Hair follicle dermal papilla cell (primary cell): ENCODE data around the gene CELA2B.

DNA sequence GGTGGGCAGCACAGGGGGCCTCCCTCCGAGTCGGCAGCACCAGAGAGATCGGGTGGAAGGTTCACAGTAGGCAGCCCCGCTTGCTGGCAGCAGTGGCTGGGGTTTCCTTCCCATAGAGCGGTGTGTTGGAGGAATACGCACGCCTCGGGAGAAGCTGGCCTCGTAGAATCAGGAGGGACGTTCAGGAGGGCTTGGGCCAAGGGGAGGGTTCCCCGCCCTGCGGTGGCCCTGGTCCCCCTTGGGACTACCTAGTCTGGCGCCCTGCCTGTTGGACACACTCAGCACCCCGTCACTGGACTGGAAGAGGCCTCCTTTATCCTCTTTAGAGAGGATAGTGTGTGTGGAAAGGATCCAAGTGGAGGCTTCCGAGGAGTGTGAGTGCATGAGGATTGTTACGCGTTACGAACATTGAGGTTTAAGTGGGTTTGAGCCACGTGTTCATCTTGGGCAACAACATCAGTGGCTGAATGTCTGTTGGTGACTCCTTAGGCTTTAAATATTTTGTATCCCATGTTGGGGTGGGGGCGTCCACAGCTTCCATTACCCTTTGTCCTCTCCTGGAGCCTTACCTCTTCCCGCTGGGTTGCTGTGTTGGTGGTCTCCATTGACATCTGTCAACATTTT lies 821 bp downstream of the PDPN start:
- CAGE, long polyA plus RNA = no peak

DNA sequence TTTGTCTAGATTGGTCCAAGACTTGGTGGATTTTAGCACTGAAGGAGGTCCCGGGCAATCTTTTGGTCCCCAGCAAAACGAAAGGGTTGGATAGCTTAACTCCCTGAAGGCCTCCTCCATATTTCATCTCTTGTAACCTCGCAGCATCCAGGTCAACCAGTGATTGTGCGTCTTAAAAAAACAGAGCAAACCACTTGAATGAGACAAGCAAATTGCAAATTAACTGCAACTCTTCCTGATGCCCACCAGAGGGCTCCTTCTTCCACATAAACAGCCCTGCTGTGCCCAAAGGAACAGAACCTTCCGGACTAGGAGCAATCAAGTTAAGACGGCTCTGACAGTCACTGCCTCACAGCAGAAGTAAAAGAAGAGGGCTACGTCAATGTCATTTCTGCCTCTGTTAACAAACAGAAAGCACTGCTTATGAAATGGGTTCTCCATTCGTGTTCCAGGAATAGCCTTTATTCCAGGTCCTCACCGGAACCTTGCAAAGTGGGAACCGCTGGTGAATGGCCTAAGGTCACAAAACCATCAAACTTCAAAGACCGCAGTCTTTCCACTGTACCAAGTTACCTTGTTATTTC lies 34.3 kb upstream of the PRDM2 start:
- CAGE, long polyA plus RNA = no peak

DNA sequence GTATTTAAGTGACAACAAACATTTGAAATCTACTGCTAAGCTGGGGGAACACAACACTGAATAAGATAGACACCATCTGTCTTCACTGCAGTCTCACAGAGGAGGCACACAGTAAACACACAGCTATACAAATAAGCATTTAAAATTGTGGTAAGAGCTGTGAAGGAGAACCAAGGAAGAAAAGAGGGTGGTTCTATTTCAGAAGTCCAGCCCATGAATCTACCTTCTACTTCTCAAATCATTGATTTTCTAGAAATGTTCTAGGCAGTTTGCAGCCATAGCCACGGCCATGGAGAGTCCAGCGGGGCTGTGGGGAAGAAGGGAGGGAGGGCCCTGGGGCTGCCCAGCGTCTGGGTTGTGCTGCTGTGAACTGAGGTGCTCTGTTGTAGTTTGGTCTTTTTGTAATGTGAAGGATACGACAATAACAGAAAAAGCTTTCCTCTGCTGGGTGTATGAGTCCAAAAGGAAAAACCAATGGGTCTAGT lies 28.2 kb downstream of the PRDM2 start:
- CAGE, long polyA plus RNA = no peak

GRCh38 chr1:13730701-13731528 lies 30.9 kb downstream of the PRDM2 start:
- CAGE, long polyA plus RNA = no peak

DNA sequence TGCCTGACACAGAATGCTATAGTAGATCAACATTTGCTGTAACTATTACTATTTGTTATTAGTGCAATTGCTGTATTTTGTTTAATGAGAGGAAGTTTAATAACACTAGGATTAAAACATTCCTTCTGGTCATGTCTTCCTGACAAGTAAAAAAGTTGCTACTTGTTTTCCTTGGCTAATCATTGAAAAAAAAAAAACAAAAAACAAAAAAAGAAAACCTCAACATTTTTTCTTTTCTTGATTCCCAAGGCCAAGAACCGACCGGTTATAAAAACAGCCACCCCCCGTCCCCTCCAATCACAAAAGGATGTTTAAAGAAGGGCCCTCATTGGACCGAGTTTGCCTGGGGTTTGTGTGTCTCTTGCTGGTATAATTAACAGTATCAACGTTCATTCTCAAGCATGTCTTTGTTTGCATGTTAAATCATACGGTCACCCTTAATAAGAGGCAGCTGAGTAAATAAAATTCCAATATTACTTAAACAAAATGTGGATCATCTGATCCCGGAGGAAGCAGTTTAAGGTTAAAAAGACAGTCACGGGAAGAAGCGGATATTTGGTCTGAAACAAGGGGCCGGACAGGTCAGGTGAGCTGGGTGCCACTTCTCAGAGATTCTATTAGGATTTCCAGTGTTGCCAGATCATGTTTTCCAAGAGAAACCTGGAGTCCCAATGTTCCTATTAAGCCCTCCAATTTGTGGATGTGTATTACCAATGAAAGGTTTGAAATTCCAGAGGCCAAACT lies 201.0 kb downstream of the PRDM2 start:
- CAGE, long polyA plus RNA = no peak

GRCh38 chr1:13916254-13916888 lies 216.4 kb downstream of the PRDM2 start:
- CAGE, long polyA plus RNA = no peak

DNA sequence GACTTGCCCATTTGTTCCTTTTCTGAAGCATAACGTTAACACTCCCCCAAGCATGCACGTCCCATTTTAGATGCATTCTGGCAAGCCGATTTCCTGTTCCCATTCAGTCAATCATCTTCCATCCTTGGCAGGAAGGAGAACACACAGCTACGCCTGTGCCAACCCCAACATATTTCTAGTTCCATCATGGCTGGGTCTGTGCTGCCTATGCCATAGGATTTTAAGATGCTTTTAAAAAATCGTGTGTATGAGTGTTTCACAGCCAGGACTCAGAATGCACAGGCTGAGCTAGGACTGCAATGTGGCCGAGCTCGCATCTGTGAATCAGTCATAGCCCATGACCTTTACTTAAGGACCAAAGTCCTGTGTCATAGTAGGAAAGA lies 408.7 kb downstream of the PRDM2 start:
- CAGE, long polyA plus RNA = no peak

GRCh38 chr1:14394680-14395124 lies 203.8 kb upstream of the KAZN start:
- CAGE, long polyA plus RNA = no peak

DNA sequence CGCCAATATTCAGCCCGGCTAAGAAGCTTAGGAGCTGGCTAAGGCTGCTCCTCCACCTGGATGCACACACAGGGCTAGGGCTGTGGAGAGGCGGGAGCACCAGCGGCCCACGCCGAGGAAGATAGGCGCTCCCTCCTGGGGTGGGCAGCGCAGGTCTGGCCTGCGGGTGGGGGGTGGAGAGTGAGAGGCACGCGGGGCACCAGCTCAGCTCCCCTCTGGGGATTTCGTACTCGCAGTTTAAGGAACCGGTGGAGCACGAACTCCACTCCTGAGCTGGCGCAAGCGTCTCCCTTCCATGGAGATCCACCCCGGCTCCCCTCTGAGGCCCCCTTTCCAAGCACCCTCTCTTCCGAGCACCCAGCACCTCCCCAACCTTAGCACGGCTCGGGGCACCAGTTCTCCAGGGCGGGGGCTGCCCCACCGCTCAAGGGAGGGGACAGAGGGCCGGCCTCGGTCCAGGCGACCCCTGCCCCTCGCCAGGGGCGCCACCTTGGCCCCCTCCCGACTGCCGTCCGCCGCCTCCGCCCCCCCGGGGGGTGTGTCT lies 389 bp upstream of the KAZN start:
- CAGE, long polyA plus RNA = no peak

DNA sequence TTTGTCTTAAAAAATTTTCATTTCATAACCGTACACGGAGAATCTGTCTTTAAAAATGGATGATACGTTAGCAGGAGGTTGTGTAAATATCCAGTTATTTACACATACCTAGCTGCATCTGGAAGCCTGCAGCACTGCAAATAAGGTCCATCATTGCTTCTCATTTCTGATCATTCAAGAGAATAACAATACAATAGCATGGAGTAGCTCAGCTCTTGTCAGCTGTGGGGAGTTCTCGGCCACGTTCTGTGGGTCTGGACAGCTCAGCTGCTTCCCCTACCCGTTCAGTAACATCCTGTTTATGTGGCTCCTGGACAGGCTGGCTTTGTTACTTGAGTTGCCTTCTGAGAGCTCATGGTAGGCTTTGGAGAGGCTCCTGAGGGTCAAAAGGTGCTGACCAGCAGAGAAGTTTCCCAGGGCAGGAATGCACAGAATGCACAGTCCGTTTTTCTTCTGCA lies 35.9 kb downstream of the KAZN start:
- CAGE, long polyA plus RNA = no peak

DNA sequence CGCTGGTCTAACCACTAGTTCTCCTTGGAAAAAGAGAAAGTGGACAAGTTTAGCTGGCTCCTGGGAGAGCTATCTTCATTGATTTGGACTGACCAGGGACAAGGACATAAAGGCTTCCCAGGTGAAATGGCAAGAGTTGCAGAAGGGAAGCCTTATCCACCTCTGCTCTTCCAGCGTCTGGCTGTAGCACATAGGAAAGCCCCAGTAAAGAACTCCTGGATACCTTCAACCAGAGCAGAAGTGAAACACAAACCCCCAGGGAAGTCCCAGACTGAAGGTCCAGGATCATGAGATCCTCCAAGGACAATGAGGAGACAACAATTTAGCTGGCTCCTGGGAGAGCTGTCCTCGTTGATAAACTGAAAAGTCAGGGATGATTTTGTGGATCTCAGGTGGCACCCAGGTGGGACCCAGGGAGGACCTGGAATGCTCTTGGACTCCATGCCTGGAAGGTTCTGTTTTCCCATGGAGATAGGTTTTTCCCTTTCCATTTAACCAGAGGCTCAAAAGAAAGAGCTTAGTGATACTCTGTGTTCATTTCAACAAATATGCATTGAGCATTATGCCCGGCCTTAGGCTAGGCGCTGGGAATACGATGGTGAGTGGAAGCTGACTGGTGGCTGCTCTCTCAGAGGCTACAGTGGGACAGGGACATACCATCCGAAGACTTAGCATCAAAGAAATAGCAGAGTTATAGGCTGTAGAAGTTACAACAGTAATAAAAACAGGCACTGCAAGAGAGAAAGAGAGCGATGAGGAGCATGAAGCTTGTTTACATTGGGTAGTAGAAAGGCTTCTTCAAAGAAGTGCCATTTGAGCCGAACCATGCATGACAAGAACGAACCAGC lies 100.6 kb downstream of the KAZN start:
- CAGE, long polyA plus RNA = no peak

DNA sequence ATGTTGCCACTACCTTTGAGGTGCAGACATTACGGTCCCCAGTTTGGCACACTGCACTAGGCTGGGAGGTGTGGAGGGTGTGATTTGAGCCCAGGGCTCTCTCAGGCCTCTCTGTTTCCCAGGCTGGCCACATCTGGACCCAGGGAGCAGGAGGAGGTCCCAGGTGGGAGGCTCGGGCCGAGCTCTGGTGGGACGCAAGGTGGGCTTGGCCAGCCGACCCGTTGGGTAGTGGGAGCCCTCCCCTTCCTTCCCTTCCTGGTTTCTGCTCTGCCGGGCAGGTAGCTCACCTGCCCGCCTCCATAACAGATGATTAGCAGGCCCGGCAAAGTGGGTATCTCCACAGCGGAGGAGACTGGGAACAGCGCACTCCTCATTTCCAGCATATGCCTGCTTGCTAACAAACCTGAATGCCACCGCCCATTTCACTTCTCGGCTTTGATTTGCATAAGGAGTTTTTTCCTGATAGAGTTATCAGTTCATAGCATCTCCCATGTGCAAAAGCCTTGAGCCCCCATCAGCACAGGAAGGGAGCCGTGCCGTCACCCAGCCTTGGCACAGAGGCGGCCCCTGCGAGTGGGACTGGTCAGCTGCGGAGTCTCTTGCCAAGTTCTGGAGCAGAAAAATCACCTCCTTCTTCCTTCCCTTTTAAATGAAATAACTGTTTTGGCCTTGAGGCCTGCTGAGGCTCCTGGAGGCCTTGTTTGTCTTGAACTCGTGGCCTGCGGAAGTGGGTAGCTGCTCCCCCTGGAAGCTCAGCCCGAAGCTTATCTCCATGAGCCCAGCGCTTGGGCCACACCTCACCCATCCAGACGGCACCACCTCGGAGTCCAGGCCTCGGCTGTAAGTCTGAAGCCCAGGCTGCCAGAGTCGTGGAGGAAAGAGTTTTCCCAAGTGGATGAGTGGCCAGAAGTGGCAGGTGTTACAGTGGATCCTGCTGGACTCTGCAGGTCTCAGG lies 145.9 kb upstream of the TMEM51 start:
- CAGE, long polyA plus RNA = no peak

DNA sequence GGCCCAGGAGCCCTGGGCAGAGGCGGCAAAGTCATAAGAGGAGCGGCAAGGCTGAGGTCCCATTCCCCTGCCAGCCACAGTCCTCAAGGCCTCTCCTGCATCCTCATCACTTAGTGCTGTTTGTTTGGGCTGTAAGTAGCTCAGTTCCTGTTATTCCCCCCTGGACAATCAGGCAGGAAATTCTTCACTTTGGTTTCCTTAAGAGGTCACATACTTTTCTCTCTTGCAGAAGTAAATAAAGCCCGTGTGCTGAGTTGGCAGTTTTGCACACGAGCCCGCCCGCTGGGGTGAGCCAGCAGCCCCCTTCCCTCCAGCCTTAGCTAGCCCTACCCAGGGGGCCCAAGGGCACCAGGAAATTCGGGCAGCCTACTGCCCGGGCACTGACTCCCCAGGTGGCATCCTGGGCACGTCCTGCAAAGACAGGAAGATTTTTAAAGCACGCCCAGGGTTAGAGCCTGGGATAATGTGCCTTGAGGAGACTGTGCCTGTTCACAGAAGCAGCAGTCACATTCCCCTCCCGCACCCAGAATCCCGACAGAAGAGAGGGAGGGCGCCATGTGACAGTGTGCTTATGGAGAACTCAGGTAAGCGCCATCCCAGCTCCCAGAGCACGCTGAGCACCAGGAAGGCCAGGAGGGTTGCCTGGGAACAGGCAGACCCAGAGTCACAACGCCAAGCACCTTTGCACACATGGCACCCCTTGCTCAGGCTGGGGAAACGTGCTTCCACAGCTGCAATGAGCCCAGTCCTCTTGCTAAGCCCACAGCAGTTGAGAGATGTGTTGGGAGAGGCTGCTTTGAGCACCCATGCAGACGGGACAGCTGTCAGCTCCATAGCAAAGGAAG lies 144.5 kb upstream of the TMEM51 start:
- CAGE, long polyA plus RNA = no peak

- CAGE, long polyA plus RNA = no peak
These were observed 5.2 kb downstream of the TMEM51 start for GRCh38 chr1:15158561-15159253.

DNA sequence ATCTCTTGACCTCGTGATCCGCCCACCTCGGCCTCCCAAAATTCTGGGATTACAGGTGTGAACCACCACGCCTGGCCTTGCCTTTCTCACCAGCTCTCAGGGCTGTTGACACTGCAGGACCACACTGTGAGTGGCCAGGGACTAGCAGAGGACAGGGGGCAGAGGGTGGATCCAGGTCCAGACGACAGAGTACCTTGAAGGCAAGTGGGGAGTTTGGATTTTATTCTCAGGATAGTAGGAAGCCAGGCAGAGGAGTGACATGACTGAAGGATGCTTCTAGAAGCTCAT lies 30.6 kb downstream of the TMEM51 start:
- CAGE, long polyA plus RNA = no peak

- CAGE, long polyA plus RNA = no peak
These were observed 44.3 kb downstream of the TMEM51 start for GRCh38 chr1:15197636-15198403.

GRCh38 chr1:15210583-15211119 lies 36.4 kb upstream of the FHAD1 start:
- CAGE, long polyA plus RNA = no peak

- CAGE, long polyA plus RNA = no peak
These were observed 38.7 kb upstream of the EFHD2 start for GRCh38 chr1:15370697-15371769.

DNA sequence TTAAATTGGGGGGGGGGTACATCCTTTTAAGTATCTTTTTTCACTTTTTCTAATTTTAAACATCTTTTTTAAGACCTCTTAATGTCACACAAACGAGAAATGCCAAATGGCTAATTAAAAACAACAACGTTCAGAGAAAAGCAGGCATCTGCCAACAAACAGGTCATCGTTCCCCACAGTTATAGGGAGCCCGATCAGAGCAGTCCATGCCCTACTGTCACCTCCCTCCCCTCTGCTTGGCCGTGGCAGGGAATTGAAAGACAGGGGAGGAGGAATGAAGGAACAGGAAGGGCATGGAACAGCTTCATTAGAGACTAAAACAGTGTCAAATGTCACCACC lies 3.7 kb downstream of the CELA2A start:
- CAGE, long polyA plus RNA = no peak

DNA sequence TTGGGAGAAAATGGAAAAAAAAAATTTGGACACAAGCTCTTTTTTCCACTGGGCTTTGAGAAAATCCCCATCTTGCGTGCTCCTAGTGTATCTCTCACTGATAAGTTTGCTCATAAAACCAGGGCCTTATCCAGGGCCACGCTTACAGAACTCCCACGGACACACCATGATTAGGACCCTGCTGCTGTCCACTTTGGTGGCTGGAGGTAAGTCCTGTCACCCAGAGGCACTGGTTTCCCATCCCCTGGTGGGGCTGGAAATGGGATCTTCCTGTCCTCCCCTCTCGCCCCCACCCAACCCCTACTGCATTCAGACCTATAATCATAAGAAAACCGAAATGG lies at the start of gene CELA2B:
Gene CELA2B (plus strand): TSS at position 145 of the 341 bp plus-strand sequence.
- CAGE, long polyA plus RNA = no peak